Helper T cell (primary cell): ENCODE measurements around the genes KHK, CGREF1, PRR30 and RBKS.

DNA sequence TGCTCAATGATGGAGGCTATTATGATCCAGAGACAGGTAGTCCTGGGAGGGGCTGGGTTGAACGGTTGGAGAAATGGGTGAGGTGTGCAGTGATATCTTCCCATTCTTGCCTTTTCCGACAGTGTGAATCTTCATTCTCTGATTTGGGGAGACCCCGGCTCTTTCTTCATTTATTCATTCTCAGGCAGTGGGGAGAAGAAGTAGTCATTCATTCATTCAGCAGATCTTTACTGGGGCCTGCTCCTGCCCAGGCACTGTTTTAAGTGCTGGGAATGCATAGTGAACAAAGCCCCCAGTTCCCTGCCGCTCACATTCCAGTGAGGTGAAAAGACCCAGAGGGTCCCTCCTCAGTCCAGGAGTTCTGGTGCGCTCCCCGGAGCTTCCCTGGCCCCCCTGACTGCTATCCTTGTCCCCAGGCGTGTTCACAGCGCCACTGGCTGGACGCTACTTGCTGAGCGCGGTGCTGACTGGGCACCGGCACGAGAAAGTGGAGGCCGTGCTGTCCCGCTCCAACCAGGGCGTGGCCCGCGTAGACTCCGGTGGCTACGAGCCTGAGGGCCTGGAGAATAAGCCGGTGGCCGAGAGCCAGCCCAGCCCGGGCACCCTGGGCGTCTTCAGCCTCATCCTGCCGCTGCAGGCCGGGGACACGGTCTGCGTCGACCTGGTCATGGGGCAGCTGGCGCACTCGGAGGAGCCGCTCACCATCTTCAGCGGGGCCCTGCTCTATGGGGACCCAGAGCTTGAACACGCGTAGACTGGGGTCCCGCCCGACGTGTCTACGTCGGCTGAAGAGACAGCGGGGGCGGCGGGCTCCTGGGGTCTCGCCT lies 1.1 kb upstream of the KHK start:
- PRO-cap, 2 experiments, result peak in 1 of 2 experiments; most common minus-strand start position 689 of the sequence (in 1)

DNA sequence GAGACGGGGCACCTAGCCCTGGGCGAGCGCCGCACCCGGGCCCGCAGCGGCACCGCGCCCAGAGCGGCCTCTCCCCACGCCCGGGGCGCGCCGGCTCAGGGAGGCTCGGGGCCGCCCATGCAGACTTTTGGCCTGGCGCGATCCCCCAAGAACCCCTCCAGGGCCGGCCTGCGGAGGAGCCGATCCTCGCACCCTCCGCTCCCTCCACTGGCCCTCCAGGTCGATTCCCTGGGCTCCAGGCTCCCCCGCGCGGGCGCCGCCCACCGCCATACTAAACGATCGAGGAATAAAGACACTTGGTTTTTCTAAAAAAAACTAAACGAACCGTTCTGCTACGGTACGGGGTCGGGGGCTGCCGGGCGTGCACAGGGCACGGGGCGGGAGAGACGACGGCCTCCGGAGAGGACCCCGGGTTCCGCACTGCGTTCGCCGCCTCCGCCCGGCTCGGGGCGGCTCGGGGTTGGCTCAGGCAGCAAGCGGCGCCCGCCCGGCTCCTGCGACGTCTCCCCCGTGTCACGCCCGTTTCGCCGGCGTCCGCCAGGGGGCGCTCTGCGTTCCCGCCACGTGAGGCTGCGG lies 395 bp upstream of the KHK start:
- PRO-cap, 2 experiments, result peak in 2 of 2 experiments; most common plus-strand start position 61 of the sequence (in 1); most common minus-strand start position 209 of the sequence (in 1)

GRCh38 chr2:27086665-27087582 lies at the start of gene KHK:
Gene KHK (plus strand): TSS chr2:27086772.
- PRO-cap, 2 experiments, result peak in 2 of 2 experiments; most common plus-strand start chr2:27086812 (in 2)

DNA sequence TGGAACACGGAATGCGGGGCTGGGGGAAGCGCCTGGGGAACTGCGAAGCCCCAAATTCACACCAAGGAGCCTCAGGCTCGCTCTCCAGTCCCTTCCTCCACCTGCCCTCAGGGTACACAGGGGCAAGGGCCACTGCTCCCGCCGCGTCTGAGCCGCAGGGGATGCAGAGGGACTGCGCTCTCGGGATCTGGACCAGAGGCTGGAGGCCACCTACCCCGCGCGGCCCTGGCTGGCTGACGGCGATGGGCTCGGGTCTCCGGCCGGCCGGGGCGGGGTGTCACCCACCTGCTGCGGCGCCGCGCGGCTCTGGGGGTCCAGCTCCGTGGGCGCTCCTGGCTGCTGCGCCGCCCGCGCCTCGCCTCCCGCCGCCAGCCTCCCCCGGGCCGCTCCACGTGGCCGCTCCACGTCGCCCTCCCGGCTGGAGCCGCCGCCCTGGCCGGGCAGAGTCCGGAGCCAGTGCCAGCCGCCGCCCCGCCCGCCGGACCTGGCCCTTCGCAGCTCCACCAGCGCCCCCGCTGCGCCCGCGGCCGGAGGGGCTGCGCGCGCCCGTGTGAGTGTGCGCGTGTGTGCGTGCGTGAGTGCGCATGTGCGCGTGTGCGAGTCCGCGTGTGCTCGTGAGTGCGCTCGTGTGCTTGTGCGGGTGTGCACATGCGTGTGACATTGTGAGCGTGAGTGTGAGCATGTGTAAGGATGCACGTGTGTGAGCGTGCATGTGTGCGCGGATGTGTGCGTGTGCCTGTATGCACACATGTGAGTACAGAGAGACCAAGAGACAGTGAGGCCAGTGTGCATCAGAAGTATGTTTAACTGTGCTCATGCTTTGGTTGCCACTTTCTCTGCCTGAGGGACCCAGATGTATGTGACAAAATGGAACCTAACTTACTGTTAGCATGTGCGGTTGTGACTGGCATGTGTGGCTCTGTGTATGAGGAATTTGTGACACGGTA lies at the start of gene CGREF1:
CGREF1 (minus strand) TSS at position 568 of the 947 bp plus-strand sequence.
- PRO-cap, 2 experiments, result no peak in any of the 2 experiments

GRCh38 chr2:27139273-27139804 lies at the start of gene PRR30:
Gene PRR30 (minus strand): TSS chr2:27139410.
- PRO-cap, 2 experiments, result no peak in any of the 2 experiments

- PRO-cap, 2 experiments, result no peak in any of the 2 experiments
Observed at GRCh38 chr2:27194683-27195446, 17.0 kb upstream of the ATRAID start.

DNA sequence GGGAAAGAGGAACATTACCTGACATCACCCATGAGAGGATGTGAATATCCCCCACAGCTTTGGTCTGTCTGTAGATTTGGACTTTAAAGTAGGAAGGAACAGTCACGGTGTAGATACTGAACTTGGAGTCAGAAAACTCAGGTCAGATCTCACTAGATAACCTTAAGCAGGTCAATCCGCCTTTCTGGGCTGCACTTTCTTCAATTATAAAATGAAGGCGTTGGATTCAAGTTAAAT lies 4.4 kb upstream of the DNAJC5G start:
- PRO-cap, 2 experiments, result no peak in any of the 2 experiments

GRCh38 chr2:27323941-27324445 lies 1.1 kb upstream of the MPV17 start:
- PRO-cap, 2 experiments, result no peak in any of the 2 experiments

GRCh38 chr2:27445927-27446538 lies 3.9 kb downstream of the KRTCAP3 start:
- PRO-cap, 2 experiments, result no peak in any of the 2 experiments

GRCh38 chr2:27496953-27497559 lies 417 bp downstream of the GCKR start:
- PRO-cap, 2 experiments, result no peak in any of the 2 experiments

GRCh38 chr2:27709775-27710297 lies 46.1 kb downstream of the SLC4A1AP start:
- PRO-cap, 2 experiments, result no peak in any of the 2 experiments

DNA sequence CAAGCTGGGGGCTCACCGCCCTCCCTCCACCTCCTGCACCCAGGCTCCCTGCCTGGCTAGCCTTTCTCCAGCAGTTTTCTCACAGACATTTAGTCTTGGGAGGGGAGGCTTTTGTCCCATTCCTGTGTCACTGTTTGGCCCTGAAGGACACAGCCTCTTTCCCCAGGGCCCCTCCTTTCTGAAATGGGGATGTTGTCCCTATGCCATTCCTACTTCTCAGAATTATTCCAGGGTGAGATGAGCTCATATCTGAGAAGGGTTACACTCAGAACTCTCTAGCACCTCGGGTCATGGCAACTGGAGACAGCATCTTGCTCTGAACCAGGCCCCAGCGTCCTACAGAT lies 47.3 kb upstream of the MRPL33 start:
- PRO-cap, 2 experiments, result no peak in any of the 2 experiments

DNA sequence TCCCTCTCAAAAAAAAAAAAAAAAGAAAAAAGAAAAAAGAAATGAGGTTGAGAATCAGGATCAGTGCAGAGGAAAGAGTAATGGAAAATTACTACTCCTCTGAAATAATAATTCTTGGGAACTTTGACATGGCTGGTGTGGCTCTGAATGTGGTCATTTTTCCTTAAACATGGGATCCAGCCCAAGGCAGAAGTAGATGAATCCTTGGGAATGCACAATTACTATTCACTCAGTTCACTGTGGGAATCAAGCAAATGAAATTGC lies 8.8 kb upstream of the MRPL33 start:
- PRO-cap, 2 experiments, result no peak in any of the 2 experiments

DNA sequence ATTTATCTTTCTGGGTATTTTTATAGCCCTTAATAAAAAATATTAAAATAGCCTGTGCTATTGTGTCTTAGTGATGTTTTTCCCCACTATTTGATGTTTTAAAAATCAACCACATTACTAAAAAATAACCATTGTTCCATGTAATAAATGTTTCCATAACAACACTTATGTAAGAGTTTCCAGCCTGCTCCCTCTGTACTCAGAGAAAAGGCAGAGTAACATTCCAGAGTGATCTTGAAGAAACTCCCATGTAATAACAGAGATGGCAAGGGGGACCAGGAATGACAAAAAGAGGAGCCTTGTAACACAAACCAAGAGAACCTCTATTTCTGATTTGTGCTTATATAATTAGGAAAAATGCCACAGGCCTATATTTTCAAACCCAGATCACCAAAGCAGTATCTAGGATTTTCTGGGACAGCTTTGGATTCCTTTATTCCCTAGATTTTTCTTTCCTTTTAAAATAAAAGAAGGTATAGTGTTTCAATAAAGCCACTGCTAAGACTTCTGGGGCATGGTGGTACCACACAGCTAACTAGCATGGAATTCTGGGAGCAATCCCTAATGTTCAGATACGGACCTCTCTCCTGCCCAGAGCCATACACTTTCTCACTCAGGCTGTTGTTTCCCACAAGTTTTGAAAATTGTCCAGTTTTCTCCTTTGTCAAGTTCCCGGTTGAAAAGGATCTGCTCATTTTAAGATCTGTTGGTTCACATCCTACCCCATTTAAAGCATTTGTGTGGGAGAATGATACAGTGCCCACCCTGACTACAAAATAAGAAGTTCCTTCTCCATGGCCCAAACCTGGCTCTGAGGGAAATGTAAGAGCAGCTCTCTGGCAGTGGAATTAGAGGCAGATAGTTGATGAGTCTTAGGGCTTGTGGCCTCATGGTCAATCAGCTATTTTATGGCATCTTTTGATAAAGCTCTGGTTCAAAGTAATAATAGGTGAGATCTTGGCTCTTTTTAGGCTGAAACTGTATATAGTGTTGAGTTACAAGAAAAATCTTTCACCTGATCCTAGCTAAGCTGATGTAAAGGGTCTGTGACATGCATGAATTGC lies 8.5 kb downstream of the MRPL33 start:
- PRO-cap, 2 experiments, result no peak in any of the 2 experiments

DNA sequence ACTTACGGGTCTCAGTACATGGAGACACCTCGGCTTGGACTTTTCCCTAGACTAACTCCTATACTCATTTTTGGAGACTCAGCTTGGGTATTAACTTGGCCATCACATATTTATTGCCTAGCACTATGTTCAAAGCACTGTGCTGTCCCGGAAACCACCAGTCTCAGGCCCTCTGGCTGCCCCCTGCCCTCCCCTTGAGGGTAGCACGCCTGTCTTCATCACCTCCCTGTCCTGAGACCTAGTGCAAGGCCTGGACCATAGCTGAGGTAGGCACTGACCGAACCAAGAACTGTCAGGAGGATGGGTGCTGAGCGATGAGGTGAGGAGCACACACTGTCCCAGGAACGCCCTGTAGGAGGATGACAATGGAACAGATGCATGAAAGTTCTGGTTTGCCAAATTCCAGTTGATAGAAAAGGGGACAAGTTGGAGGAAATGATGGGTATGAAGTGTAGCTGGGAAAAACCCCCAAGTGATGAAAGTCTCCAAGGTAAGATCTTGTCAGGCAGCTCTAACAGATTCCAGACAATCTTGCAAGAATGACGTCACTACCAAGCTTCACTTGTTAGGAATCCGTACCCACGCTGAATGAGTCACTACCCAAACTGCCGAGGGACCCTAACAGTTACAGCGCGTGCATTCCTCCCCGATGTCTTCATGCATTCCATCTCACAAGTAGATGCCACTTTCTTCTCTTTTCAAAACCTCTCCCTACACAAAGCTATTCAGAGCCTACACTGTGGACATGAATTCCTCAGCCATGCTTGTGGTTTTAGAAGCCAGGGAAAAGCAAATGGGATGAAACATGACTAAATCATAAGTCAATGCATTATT lies 27.5 kb downstream of the MRPL33 start:
- PRO-cap, 2 experiments, result no peak in any of the 2 experiments

GRCh38 chr2:27890083-27890918 lies at the start of gene RBKS:
Gene RBKS (minus strand): TSS chr2:27890387.
- PRO-cap, 2 experiments, result peak in 2 of 2 experiments; most common plus-strand start chr2:27890829 (in 2); most common minus-strand start chr2:27890587 (in 2)

DNA sequence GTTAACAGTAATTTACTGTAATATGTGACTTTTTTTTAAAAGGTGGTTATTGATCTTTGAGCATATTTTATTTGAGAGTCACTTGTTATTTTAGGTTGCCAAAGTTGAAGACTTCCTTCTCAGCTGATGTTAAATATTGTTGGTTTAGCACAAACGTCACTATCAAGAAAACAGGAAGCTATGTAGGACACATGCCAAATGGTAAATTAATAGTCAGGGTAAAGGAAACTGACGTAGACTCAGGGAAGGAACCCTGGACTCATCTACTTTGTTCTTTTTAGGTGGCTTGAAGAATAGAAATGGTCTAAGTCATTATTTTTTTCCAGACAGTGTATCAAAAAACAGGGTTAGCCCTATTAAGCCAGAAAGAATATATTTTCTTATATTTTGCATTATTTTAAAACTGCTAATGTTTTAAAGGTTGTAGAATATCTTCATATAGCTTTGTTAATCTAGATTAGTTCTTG lies 30.0 kb downstream of the BABAM2 start:
- PRO-cap, 2 experiments, result no peak in any of the 2 experiments

- PRO-cap, 2 experiments, result no peak in any of the 2 experiments
Observed at GRCh38 chr2:28117226-28117579, 226.7 kb downstream of the BABAM2 start.

GRCh38 chr2:28163365-28163959 lies 229.2 kb upstream of the FOSL2 start:
- PRO-cap, 2 experiments, result no peak in any of the 2 experiments

- PRO-cap, 2 experiments, result no peak in any of the 2 experiments
Observed at GRCh38 chr2:28321486-28322007, 71.1 kb upstream of the FOSL2 start.